Neural progenitor cell (in vitro differentiated cells): ENCODE measurements around a stretch of chr14.

DNA sequence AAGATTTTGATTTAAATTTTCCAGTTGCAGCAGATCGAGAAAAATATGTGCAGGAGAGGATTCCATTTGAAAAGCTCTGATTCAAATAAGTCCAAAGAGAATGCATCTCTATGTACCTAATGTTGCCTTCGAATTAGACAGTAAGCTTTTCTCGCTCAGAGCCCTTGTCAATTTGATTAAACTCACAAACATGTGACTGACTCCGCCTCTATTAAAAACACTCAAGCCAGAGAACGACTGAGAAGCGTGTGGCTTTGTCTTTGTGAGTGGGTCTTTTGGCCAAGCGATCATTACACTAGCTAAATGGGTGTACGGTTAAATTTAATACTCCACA lies 253.9 kb downstream of the EFCAB11 start:
- RAMPAGE, long total RNA = no peak

DNA sequence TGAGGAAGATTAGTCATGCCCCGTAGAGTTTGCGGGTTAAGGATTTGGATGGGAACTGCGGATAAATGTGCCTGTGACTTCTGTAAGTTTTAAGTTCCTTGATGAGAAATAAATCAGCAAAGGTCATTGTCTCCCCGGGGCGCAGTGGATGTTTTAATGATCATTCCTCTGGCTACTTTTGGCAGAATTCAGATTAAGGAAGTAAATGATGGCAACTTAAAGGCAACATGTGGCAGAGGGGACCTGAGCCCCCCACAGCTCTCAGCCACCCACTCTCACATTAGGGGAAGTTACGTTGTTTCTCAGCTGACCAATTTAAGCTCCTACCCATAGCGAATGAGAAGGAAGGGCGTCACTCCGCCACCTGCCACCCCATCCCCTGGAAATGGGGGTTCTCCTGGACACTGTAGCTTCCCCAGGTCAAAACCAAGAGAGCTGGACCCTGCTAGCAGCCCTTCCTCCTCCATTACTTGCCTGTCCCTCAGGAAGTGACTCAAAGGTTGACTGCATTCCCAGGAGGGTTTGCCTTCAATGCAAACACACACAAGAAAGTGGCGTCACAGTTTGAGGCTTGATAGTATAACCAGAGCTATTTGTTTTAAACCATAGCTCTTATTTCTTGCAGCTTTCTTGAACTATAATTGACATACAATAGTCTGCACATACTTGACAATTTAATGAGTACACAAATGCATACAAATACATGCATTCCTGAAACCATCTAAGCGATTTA lies 79.0 kb downstream of the KCNK13 start:
- RAMPAGE, long total RNA = no peak

- RAMPAGE, long total RNA = no peak
These were observed 14.8 kb upstream of the CALM1 start for GRCh38 chr14:90381954-90382600.

DNA sequence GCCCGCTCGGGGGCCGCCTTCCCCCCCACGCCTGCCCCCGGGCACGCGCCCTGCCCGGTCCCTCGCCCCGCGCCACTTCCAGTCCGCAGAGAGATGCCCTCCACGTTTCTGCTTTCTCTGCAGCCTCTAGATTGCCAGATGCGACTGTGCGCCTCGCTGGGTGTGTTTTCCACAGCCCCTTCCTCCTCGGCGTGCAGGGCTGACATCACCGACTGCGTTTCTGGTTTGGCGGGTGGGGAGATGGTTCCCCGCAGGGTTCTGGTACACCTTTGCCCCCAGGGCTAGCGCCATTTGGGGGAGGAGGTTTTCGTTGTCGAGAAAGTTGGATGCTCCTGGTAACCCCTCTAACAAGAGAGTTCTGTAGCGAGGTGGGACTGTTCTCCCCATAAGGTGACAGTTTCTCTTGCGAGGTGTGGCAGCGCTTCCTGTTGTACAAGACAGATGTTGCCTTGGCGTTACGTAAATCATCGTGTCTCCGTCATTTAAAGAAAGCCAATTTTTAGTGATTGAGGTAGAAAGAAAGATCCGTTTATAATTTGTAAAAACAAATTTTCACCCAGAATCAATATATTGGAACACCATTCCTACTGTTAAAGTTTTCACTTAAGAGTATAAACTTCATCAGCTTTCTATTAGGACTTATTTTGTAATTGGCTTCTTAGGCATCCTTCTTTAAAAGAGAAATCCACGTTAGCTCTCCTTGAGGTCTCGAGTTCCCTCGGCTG lies 1.7 kb downstream of the CALM1 start:
- RAMPAGE, long total RNA = no peak

DNA sequence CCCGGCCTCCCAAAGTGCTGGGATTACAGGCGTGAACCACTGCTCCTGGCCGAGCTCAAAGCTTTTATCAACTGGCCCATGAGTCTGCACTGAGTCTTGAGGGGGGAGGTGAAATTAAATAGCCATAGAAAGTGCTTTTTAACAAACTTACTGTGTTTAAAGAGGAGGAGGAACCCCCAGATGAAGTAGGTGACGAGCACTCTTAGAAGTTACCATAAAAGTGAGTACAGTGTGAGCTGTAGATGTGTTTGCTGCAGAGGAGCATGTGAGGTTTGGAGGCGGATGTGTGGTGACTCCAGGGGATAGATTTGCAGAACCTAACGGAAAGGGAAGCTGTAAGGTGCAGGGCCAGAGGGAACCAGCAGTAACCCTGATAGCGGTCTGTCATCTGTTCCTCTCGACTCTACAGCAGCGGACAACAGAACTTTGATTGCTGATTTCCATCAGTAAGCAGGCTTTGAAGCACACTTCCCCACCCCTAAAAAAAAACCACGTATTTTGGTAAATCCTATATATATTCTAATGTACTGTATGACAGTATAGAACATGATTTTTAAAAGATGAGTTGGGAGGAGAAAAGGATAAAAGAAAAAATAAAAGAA lies 5.2 kb downstream of the CALM1 start:
- RAMPAGE, long total RNA = no peak

DNA sequence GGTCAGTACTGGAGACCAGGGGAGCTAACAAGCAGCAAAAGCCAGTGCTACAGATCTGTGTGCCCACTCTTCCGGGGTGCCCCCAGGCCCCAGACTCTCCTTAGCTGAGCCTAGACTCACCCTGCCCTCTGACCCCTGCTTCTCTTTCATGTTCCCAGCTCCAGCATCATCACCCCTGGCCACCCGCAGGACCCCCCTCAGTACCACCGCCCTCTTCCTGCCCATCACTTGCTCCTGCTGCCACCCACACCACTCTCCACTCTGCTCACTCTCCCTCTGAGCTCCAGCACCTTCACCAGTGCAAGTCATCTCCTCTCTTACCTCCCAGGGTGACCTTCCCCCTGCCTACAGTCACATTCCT lies 105.0 kb downstream of the CALM1 start:
- RAMPAGE, long total RNA = no peak

DNA sequence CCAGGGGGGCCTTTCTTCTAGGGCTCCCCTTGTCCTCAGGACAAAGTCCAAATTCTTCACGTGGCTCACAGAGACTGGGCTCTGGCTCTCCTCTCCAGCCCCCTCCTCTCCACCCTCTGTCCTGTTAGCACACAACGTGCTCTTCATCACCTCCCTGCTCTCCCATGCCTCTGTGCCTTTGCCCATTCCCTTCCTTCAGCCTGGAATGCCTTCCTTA lies 105.3 kb downstream of the CALM1 start:
- RAMPAGE, long total RNA = no peak

DNA sequence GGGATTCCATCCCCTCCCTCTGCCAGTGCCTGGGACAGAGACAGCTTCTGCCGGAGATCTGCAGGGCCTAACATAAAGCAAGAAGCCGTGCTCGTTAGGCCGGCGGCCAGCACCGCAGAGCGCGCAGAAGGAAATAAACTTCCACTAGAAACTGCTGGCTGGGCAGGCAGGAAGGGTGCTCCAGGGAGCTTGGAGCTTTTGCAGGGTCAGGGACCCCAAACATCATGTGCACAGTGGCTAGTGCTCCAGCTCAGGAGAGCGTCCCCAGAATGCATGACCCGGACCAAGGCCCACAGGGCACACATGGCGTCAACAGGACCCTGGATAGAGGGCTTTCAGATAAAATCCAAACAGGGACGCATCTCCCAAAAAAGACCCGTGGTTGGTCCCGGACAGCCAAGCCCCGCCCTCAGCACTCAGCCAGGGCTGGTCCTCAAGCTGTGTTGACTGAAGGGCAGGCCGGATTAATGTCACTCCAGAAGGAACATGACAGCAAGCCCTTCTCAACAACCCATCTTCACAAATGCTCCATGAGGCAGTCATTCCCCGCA lies 121.3 kb downstream of the CALM1 start:
- RAMPAGE, long total RNA = no peak

- RAMPAGE, long total RNA = no peak
These were observed 177.7 kb downstream of the CALM1 start for GRCh38 chr14:90574294-90575092.

GRCh38 chr14:90660753-90661698 lies 155.2 kb downstream of the TTC7B start:
- RAMPAGE, long total RNA = no peak

DNA sequence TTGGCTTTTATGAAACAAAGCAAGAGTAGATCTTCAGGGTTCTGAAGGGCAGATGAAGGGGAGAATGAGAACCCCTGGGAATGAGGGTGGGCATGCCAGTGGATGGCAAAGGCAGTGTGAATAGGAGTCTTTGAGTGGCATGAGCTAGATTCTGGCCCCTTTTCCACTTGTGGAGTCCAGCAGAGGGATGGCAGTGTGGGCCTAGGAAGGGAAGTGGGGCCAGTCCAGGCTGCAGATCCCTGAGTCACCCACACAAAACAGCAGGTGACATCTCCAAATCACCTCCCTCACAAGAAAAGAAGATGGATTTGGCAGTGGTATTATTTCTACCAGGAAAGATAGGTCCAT lies 151.4 kb downstream of the TTC7B start:
- RAMPAGE, long total RNA = no peak

GRCh38 chr14:90795694-90796257 lies 20.5 kb downstream of the TTC7B start:
- RAMPAGE, long total RNA = no peak

- RAMPAGE, long total RNA = no peak
These were observed 51.3 kb downstream of the RPS6KA5 start for GRCh38 chr14:91009094-91009489.

- RAMPAGE, long total RNA = no peak
These were observed 2.9 kb downstream of the GPR68 start for GRCh38 chr14:91241202-91242310.

DNA sequence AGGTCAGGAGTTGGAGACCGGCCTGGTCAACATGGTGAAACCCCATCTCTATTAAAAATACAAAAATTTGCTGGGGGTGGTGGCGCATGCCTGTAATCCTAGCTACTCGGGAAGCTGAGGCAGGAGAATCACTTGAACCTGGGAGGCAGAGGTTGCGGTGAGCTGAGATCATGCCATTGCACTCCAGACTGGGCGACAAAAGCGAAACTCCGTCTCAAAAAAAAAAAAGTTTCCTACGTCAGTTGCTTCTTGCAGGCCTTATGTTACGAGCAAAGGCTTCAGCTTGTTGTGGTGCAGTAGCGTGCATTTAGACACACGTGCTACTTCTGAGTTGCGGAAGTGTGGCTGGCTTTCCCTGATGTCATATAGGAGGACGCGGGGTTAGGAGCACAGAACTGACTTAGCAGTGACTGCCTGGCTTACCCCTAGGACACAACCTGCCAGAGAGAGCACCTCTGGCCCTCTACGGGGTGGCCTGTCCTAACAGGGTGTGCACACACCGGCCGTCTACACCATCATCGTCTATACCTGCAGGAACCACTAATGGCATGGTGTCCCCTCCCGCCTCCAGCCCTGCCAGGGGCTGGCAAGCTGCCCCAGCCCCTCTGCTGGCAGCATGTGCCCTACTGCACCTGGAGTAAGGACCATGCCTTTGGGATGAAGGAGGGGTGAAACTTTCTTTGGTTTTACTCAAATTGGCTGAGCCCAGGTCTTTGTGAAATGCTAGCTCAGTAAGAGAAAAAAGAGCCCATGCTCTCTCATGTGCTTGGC lies 1.6 kb upstream of the GPR68 start:
- RAMPAGE, long total RNA = no peak

DNA sequence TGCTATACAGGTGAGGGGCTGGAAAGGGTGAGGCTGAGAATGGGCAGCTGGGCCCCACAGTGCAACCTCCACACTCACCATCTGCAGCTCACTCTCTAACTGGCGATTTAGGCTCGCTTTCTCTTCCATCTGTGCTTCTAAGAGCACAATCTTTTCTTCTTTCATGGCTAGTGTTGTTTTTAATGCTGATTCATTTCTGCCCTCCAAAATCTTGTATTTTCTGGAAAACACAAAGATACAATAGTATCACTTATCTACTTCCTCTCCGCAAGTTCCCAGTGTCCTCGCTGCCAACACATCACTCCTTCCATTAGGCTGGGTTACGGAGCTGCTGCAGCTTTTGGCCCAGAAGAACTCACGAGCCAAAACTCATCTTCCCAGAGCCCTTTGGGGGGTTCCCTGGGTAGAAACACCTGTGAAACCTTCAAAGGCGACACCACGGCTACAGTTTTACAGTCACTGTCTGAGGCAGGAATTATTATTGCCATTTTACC lies 63.8 kb upstream of the GPR68 start:
- RAMPAGE, long total RNA = no peak

- RAMPAGE, long total RNA = no peak
These were observed 82.6 kb upstream of the GPR68 start for GRCh38 chr14:91327102-91327596.

- RAMPAGE, long total RNA = no peak
These were observed 75.3 kb downstream of the CCDC88C start for GRCh38 chr14:91342265-91342754.

DNA sequence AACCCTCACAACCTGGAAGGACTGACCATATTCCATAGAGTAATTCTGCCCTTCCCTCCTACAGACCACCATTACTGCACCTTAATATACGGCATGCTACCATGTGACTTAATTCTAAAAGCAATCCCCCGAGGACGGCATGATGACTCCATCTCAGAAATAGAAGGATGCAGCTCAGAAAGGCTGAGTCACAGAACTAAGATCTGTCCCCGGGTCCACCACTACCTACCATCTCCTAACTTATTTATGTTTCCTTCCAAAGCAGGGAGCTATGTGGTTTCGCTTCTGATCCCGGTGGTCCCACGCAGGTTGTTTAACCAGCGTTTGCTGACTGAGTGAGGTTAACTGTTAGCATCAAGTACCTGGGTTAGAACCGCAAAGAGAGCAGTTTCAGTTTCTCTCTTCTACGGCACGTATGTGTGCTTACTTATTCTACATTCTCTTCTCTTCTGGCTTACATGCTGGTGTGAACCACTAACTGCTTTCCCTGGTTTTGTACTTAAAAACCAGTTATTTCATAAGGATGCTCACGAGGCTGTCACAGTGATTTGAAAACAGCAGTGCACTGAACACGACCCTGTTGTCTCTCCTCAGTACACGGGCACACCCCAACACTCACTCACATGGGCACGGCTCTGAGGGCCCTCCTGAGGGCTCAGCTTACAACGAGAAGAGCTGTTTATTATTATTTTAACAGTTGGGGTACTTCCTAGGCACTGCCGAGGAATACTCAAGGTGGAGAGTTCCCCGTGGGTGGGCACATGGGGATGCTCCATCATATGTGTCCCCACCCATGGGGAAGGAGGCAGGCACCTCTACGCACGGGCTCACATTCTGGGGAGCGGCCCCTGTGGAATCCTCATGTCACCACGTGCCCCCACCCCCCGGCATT lies 66.6 kb downstream of the CCDC88C start:
- RAMPAGE, long total RNA = no peak

DNA sequence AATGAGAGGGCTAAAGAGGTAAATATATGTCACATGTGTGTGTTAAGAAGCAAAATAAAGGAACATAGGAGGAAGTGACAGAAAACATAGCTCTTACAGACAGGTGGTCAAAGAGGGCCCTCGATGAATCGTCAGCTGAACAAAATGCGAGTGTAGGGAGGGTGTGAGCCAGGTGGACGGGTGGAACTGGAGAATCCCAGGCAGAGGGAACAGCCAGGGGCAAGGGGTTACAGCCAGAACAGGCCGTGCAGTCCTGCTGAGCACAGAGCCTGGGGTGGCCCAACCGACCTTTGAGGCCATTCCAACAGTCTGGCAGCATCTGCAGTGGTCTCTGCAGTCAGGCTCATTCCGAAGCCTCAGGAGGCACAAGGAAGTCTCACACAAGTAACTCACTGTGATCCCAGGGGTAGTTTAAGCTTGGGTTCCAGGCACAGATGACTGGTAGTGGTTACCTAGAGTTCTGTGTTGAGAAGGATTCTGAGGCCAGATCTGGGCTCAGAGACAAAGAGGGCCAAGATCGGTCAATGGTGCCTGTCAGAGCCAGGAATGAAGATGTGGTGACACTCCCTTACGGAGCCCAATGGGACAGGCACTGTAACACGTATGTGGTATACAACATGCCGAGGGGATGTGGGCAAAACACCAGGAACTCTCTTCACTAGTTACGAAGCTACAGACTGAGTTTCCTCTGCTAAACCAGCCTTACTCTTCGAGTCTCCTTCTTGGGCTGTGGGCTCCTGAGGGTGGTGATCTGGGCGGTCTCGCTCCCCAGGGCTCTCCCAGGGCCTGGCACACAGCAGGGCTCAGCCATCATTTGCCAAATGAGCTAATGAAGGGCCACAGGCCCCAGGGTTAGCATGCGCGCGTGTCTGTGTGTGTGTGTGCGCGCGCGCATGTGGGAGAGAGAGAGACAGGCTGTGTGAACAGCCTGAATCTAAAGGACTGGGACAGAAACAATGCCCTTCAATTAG lies 42.9 kb downstream of the CCDC88C start:
- RAMPAGE, long total RNA = no peak